PC-3 (cell line): Measurements from ENCODE around the genes GPR182 and LRP1.

GRCh38 chr12:56628549-56629454 is 1.3 kb downstream of the BAZ2A start:
- RAMPAGE, long total RNA: no peak

- RAMPAGE, long total RNA: no peak
Measured at GRCh38 chr12:56680228-56681328, 7.5 kb downstream of the PTGES3 start.

- RAMPAGE, long total RNA: no peak
Measured at GRCh38 chr12:56688420-56689138, 495 bp upstream of the PTGES3 start.

DNA sequence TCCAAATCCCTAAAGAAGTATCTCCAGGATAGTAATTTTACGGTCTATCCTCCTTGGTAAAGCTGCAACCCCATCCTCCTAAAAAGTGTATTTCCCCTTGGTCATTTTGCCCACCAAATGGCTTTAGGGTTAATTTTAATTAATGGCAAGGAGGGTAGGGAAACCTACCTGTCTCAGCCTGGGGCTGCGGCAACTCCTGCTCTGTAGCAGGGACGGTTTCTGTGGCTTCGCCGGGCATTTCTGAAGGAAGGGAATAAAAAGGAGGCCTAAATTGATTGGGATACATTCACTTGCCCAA is 866 bp downstream of the NACA start:
- RAMPAGE, long total RNA: no peak

- RAMPAGE, long total RNA: no peak
Measured at GRCh38 chr12:56991239-56991980, 2.9 kb upstream of the GPR182 start.

GRCh38 chr12:56994079-56994797 is at the start of gene GPR182:
Gene GPR182, plus strand, starts transcription at chr12:56994492.
- RAMPAGE, long total RNA: no peak

- RAMPAGE, long total RNA: no peak
Measured at GRCh38 chr12:57088416-57088948, 432 bp upstream of the NAB2 start.

- RAMPAGE, long total RNA: no peak
Measured at GRCh38 chr12:57090793-57092107, 2.3 kb downstream of the NAB2 start.

DNA sequence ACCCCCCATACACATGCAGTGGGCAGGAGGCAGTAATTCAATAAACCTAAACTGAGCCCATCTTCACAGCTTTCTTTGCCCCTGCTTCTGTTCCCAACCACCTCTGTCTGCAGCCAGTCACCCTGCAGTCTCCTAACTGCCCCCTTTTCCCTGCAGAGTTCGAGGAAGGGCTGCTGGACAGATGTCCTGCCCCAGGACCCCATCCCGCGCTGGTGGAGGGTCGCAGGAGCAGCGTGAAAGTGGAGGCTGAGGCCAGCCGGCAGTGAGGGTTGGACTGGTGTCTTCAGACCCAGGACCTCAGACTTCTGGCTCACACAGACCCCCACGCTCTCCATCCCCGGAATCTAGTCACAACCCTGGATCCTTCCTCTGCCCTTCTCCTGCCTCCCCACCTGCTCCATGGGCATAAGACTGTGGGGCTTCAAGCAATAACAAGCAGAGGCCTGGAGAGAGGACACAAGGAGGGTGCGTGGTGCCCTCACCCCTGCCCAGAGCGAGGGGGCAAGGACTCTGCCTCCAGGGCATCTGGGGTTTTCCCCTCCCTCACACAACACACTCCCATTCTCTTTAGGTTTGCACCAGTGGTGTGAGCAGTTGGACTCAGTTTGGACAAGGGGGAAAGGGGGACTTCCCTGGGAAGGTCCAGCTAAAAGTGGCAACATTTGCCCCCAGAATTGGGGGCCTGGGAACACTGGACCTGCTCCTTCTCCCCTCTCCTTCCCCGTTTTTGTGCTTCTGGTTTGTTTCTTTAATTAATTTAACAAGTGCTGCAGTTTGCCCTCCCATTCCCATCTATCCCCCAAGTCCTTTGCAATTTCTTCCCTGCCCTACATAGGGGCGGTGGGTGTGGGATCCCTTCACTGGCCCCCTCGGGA is 5.8 kb downstream of the NAB2 start:
- RAMPAGE, long total RNA: no peak

- RAMPAGE, long total RNA: no peak
Measured at GRCh38 chr12:57105987-57106785, 5.0 kb downstream of the STAT6 start.

- RAMPAGE, long total RNA: no peak
Measured at GRCh38 chr12:57128193-57129235, at the start of gene LRP1. Gene LRP1, plus strand, starts transcription at chr12:57128483.

DNA sequence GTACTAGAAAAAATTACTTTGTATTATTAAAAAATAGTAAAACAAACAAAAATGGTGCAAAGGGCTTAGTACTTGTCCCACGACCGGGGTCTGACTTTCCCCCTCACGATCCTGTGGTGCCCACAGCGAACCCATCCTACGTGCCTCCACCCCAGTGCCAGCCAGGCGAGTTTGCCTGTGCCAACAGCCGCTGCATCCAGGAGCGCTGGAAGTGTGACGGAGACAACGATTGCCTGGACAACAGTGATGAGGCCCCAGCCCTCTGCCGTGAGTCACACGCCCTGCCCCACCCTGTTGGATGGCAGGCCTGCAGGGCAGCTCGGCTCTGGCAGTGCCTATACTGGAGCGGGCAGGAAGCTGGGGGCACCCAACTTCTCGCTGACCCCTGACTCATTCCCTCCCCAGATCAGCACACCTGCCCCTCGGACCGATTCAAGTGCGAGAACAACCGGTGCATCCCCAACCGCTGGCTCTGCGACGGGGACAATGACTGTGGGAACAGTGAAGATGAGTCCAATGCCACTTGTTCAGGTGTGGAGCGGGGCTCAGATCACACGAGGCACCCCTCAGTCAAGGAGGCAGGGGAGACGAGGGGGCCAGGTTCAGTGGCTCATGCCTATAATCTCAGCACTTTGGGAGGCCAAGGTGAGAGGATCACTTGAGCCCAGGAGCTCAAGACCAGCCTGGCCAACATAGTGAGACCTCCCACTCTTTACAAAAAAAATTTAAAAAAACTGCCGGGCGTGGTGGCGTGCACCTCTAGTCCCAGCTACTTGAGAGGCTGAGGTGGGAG is 37.6 kb downstream of the LRP1 start:
- RAMPAGE, long total RNA: no peak

DNA sequence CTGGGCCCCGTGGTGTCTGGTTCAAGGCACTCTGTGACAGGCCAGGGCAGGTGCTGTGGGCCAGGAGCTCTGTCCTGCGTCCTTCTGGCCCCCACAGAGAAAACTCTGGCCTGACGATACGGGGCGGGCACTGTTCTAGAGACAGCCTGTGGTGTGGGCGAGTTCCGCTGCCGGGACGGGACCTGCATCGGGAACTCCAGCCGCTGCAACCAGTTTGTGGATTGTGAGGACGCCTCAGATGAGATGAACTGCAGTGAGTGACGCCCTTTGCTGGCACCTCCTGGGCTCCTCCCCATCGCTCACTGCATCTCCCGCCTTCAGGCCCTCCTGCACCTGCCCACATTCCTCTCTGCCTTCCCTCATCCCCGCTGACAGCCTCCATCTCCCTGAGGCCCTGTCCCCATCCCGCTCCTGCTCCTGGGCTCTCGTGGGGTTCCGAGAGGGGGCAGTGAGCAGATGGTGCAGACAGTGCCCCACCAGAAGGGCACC is 22.8 kb upstream of the NXPH4 start:
- RAMPAGE, long total RNA: no peak

DNA sequence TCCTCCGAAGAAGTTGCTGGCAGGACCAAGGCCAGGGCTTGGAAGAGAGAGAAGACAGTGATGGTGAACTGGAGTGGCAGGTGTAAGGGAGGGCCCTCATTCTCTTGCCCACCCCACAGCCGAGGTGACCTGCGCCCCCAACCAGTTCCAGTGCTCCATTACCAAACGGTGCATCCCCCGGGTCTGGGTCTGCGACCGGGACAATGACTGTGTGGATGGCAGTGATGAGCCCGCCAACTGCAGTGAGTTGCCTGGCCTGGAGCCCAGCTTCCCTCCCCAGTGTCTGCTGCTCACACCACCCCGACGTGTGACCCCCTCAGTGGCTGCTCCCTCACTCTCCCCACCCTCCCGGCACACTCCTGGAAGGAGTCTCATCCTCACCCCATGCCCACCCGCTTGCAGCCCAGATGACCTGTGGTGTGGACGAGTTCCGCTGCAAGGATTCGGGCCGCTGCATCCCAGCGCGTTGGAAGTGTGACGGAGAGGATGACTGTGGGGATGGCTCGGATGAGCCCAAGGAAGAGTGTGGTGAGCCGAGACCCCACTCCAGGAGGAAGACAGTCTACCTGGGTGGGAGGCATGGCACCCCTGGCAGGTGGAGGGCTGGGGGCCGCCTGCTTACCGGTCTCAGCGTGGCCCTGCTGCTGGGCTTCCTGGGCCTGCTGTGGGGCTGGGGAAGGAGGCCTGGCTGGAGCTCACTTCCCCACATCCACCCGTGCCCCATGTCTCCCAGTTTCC is 15.0 kb upstream of the NXPH4 start:
- RAMPAGE, long total RNA: no peak

DNA sequence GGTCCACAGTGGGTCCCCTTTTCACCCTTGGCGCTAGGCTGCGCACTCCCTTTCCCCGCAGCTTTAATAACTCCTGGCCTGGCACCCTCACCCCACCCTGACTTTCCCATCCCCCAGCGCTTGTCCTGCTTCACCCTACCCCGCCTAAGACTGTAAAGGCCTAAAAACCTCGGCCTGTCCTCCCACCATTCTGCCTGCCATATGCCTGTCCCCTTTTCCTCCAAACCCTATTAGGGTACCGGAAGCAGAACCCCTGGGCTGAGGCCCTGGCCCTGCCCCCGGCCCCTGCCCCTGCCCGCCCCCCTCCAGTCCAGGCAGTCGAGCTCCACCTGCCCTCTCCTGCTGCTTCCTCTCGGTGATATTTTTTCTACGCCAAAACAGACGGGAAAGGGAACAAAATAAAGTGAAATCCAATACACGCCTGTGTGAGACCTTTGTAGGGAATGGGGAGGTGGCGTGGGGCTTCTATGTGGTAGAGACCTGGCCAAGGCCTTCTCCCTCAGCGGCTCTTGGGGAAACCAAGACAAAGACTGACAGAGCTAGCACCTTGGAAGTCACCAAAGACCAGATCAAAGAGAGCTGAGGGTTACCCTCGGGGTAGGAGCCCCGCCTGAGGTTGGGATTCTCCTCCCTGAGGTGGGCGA is 3.4 kb upstream of the SHMT2 start:
- RAMPAGE, long total RNA: no peak

DNA sequence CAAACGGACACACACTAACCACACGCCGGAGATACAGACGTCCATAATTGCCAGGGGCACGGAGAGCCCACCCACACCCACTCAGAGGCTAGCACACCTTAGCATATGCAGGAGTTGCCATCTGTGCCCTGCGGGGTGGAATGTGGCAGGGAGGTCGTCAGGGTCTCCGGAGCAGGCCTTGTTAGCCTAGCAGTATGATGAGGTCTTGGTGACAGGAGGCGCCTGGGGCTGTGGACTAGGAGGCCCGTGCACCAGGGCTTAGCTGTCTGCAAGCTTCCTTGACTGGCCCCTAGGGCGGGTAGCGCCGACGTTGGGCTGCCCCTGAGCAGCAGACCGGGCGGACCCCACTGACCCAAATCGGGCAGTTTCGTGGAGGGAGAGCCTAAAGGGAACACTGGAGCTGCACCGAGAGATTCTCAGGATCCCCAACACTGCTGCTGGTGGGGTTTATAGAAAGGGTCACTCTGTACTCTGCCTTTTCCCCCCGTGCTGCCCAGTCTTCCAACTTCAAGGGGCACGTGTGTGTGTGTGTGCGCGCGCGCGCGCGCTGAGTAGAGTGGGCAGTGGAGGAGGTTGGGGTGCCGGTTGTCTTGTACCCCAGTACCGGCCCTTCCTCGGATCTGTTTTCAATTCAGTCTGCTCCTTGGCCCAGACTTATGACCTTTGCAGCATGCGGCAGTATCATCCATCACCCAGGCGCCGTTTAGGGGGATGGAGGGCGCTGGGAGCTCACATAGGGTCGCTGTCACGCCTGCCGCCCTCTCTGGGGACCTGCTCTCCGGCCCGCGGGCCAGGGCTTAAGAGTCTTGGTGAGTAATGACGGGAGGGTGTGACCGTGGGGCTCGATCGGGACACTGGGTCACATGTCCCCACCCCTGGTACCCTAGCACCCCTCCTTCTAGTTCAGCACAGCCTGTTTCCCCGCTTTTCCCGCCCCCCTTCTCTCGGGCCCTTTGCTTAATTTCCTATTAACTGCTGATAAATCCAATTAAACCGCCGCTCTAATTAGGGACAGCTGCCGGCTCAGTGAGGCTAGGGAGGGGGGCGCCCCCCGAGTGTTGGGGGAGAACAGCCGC is 4.4 kb upstream of the NDUFA4L2 start:
- RAMPAGE, long total RNA: no peak

GRCh38 chr12:57255800-57256961 is 5.2 kb upstream of the STAC3 start:
- RAMPAGE, long total RNA: no peak

- RAMPAGE, long total RNA: no peak
Measured at GRCh38 chr12:57262047-57262828, 11.3 kb upstream of the STAC3 start.

- RAMPAGE, long total RNA: no peak
Measured at GRCh38 chr12:57297640-57298311, 46.8 kb upstream of the STAC3 start.

DNA sequence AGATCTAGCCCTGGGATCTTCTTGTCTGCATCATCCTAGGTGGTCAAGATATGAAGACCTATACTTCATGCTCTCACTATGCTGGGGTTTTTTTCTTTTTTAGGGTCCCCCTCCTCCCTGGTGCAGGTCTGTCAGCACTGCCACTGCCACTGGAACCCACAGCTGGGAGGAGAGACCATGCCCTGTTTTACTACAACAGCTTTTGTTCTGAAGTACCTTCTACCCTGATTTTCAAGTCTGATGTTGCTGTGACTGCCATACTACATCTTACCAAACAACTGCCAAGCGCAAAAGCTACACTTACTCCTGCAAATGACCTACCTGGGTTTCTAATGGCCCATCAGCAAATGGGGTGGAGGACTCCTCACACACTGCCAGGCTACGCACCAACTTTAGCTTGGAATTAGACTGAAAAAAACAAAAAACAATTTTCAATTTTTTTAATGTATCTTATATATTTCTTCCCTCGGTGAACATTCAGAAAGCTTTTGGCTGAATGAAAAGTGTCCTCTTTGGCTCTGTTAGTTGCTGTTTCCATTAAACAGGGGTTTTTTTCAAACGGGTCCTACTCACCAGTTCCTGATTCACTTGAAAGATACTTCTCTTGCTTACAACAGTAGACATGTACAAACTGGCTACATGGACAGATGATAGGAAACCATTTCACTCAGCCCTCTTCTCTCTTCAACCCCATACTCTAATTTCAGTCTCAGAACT is 48.9 kb upstream of the STAC3 start:
- RAMPAGE, long total RNA: no peak